ENCODE measurements around the genes GOLGA6L6 and SNRPN.

DNA sequence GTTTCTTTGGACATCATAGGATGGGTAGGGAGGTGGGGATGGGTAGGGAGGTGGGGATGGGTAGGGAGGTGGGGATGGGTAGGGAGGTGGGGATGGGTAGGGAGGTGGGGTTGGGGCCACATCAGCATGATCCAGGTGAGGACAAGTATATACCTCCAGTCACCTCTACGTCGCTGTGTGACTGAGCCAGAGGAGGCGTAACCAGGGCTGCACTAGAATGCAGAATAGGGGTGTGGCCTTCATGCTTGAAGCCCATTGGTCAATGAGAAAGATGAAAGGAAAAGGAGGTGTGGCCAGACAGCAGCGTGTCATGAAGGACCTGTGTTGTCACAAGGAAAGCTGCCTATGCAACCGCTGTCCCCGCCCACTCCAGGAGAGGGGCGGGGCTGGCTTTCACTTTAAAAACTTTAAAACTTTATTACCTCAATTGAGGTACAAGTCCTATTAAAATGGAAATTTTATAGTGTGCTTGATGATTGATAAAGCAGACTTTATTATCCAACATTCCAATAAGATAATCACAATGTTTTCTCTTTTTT is at the start of gene GOLGA6L6:
GOLGA6L6 (minus strand) TSS at position 219 of the 539 bp plus-strand sequence.
- PRO-cap = no peak

- PRO-cap = no peak
Measured at GRCh38 chr15:22238314-22238997, 144.1 kb downstream of the OR4N4 start.

- PRO-cap = no peak
Measured at GRCh38 chr15:22951513-22951864, 28.7 kb downstream of the CYFIP1 start.

DNA sequence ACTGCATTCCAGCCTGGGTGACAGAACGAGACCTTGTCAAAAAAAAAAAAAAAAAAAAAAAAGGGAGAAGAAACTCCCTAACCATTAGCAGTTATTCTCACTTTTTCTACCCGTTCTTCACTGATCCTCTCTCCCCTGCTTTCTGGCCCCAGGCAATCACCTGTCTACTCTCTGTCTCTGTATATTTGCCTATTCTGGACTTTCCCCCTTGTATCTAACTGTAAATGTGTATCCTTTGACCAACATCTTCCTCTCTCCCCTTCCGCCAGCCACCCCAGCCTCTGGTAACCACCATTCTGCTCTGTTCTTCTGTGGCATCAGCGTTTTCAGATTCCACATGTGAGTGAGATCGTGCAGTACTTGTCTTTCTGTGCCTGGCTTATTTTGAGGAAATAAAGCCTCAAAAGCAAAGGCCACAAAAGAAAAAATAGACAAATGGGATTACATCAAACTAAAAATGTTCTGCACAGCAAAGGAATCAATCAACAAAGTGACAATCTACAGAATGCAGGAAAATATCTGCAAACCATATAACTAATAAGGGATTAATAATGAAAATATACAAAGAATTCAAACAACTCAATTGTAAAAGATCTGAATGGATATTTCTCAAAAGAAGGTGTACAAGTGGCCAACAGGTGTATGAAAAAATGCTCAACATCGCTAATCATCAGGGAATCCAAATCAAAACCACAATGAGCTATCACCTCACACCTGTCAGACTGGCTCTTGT is 6.7 kb downstream of the CYFIP1 start:
- PRO-cap = no peak

- PRO-cap = no peak
Measured at GRCh38 chr15:23039829-23040207, 449 bp upstream of the TUBGCP5 start.

DNA sequence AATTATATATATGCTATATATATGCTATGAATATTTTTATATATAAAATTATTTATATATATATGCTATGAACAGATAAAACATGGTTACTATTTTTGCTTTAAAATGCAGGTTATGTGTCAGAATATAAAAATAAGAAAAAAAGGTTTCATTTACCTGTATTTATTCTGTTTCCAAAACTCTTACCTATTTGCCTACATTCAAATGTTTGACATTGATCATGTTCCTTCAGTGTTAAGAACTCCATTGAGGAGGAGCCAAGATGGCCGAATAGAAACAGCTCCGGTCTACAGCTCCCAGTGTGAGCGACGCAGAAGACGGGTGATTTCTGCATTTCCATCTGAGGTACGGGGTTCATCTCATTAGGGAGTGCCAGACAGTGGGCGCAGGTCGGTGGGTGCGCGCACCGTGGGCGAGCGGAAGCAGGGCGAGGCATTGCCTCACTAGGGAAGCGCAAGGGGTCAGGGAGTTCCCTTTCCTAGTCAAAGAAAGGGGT is 26.8 kb upstream of the NDN start:
- PRO-cap = no peak

DNA sequence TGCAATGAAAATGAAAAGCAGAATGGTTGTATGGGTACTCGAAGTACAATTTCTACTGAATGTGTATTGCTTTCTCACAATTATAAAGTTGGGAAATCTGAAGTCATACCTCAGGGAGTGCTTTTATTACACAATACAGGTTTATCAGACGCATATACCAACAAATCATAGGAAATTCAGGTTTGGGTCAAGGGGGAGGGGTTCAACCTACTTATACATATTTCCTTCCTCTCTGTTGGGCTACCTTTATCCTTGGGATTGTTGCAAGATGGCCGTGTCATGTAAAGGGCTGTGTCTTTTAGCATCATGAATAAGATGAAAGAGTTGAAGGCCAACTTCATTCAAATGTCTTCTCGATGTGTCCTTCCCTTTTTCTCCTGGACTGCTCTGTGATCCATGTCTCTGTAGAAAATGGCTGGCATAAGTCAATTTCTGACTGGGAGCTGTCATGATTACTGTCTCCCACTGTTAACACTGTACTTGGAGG is 129.0 kb upstream of the SNRPN start:
- PRO-cap = no peak

- PRO-cap = no peak
Measured at GRCh38 chr15:24857630-24858369, 97.0 kb upstream of the SNRPN start.

DNA sequence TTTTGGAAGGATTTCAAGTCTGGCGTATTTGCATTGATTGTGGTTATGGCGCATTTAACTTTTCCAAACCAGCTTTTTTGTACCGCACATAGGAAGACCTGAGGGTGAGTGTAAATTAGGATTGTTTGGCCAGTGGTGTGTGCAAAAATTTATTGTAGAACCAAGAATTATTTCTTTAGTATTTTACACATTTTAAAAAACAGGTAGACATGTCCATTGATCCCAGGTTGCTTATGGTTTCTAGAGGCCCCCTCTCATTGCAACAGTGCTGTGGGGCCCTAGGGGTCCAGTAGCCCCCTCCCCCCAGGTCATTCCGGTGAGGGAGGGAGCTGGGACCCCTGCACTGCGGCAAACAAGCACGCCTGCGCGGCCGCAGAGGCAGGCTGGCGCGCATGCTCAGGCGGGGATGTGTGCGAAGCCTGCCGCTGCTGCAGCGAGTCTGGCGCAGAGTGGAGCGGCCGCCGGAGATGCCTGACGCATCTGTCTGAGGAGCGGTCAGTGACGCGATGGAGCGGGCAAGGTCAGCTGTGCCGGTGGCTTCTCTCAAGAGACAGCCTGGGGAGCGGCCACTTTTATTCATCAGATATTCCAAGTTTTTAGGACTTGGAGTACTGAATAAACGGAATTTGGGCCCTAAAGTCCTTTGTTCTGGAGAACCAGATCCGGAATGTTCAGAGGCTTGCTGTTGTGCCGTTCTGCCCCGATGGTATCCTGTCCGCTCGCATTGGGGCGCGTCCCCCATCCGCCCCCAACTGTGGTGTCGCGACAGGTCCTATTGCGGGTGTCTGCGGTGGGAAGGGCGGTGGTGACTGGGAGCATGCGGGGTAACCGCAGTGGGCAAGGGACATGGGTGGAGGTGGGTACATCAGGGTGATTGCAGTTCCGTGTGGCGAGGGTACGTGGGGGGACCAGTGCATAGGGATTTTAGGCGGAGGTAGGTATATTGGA is at the start of gene SNRPN:
SNRPN (plus strand) TSS at position 445 of the 948 bp plus-strand sequence.
- PRO-cap = unidirectional peak, plus-strand start at position 447 of the sequence; unidirectional peak, plus-strand start at position 498 of the sequence

DNA sequence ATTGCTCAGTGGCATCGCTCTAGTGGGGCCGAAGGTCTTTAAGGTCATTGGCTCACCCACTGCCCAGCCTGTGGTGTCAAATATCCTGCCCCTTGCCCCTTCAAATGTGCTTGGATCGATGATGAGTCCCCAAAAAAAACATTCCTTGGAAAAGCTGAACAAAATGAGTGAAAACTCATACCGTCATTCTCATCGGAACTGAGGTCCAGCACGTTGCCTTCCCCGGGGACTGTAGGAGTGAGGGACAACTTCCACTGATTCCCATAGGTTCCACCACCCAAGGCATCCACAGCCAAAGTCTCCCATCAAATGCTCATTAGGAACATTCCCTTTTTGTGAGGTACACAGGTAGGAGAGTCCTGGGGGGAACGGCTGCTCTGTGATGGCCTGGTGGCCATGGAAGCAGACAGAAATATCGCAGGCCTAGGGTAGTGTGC is 99.3 kb downstream of the SNRPN start:
- PRO-cap = no peak

- PRO-cap = no peak
Measured at GRCh38 chr15:25099254-25099726, 144.5 kb downstream of the SNRPN start.

DNA sequence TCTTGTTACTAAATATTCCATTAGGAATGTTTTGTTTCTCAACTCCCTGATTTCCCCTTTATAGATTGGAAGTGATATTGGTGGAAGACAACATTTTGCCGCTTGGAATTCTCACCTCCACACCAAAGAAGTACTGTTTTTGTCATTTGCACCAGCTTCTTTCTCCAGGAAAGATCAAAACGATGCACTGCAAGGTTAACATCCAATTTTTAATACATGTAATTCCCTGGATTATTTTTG is 156.8 kb downstream of the SNRPN start:
- PRO-cap = no peak

- PRO-cap = no peak
Measured at GRCh38 chr15:25371164-25371960, 67.5 kb downstream of the UBE3A start.

GRCh38 chr15:25439054-25439135 is 71 bp upstream of the UBE3A start:
- PRO-cap = no peak

DNA sequence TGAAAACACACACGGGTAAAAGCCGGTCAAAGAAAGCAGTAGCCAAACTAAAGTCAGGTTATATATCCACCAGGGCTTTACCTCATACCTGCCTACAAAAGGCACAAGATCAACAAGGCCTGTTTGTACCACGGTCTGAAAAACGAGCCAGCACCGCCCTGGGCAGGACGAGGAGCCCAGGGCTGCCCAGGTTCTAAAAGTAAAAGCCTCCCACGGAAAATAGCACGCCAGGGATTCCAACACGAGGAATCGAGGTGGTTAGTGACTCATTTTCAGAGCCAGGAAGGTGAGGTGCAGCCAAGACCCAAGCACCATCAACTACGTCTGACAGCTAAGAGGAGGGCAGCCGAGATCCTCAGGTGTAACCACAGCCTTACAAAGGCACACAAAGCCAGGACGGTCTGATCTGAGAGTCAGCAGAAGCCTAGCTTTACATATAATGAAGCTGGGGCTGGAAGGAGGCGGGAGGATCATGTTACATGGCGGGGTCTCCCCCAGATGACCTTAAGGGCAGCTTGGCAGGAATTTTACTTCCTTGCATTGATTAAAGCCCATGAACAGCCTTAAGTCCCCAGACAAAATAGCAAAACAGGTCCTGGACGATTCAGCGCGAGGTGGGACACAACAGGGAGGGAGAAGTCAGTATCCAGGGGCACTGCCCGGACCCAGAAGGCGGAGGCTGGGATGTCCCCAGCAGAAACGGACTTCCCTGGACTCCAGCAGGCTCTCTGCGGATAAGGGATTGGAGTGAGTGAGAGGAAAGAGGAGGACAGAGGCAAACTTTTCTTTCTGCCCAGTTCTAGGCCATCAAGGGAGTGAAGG is 52.4 kb downstream of the ATP10A start:
- PRO-cap = no peak

GRCh38 chr15:25863684-25864026 is 528 bp upstream of the ATP10A start:
- PRO-cap = no peak

GRCh38 chr15:26289290-26289616 is 426.1 kb upstream of the ATP10A start:
- PRO-cap = no peak

DNA sequence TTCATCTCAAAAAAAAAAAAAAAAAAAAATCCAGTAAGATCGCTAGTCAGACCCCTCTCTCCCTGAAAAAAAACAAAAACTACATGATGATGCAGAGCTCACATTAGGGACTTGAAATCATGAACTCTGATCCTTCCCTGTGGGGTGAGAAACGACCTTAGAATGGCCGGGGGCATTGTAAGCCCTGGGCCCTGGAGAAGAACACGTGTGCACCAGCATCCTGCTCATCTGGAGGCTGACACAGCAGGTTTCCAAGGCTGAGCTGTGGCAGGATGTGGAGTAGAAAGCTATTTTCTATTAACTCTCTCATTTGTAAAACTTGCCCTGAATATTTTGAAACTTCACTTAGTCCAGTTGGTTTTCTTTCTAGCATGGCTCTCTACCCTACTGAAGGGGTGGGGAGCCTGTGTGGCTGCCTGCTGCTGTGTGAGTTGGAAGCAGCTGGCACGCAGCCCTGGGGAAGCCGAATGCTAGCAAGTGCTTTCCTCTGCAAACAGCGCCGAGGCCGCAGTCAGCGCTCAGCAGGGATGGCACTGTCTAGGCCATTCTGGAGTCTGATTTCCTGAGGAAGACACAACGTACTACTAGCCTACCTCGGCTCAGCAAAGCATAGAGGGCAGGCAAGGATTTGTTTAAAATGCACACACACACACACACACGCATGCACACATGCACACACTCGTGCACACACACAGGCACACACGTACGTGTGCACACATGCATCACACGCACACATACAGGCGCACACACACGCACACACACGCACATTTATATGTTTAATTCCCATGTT is 58.0 kb downstream of the GABRG3 start:
- PRO-cap = no peak

GRCh38 chr15:27901784-27902217 is 197.3 kb downstream of the OCA2 start:
- PRO-cap = no peak

- PRO-cap = no peak
Measured at GRCh38 chr15:28246606-28246904, 75.4 kb downstream of the HERC2 start.

All from mesothelial cell of epicardium (in vitro differentiated cells).